Glomerular endothelial cell (primary cell): ENCODE measurements around a stretch of chrX.

GRCh38 chrX:56764333-56764627 lies 35.2 kb downstream of the NBDY start:
- RAMPAGE, long total RNA: no peak

DNA sequence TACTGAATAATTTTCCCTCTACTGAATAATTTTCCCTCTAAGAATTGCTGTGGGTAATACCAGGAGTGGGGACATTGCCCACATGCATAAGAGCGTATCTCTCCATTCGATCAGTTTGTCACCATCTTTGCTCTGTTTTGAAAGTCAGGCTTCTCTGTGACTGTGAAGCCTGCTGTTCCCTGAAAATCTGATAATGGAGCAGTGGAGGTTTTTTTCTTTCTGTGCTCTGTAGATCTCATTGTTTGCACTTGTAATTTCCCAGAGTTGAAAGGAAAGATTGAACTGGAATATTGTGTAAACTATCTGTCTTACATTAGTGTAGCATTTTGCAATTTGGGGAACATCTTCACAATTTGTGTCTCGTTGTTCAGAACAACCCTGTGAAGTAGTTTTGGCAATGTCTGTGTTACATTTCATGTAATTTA lies 4.3 kb downstream of the ZXDB start:
- RAMPAGE, long total RNA: no peak

DNA sequence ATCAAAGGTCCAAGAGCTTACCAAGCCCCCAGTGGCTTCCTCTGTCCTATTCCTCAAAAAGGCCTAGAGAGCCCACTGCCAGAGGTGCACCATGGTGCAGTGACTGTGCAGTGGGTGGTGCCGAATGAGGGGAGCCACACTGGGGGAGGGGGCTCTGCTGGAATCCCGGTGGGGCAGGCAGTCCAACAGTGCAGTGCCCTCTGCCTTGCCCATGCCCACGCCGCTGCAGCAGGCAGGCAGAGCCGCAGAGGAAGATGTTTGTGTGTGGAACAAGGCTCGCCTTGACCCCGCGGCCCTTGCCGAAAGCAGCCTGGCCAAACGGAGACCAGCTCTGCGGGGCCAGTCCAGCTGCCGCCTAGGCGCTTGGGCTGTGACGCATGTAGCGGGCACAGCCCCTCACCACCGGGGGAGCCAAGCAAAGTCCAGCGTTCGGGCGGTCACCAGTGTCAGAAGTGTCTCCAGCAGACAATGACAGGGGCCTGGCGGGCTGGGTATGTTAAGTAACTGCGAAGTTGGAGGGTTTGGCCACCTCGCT lies 1.4 kb downstream of the AMER1 start:
- RAMPAGE, long total RNA: no peak

GRCh38 chrX:64958845-64959455 lies 17.3 kb downstream of the ZC4H2 start:
- RAMPAGE, long total RNA: no peak

GRCh38 chrX:65196822-65197497 lies 162.3 kb downstream of the ZC3H12B start:
- RAMPAGE, long total RNA: no peak

GRCh38 chrX:65607803-65608399 lies 59.6 kb upstream of the MSN start:
- RAMPAGE, long total RNA: no peak

DNA sequence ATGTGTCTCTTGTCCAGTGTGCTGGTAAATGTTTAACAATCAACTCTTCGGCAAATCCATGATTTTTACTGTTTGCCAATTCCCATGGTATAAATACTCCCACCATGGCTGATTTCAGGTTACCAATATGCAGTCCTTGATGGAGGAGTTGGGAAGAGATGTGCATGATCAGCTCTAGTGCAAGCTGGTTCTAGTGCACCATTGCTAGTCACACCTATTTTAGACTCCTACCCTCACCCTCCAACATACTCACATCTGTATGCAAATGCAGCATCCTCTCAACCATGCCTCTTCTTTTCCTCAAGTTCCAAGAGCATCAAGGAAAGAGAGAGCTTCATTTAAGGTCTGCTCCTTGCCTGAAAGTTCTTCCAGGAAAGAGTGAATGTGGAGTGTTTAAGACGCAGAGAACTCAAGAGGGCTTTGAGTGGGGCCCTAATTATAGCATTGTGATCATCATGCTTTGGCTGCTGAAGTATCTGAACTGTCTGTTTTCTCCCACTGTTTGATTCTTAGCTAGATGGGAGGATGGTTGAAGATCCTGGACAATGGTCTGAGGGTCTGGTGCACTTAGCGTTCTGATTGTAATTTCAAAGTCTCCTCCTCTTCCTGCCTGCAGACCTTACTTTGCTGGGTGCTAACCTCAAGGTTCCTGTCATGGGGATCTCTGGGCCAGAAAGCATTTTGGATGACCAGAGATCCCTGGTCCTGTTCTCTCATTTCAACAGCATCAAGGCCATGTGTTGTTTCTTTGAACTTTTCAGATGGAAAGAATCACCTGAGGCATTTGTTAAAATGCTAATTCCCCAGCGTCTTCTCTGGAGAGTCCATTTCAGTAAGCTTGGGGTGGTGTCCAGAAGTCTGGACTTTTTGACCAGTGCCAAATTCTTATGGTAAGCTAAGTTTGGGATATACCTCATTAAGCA lies 33.6 kb downstream of the MSN start:
- RAMPAGE, long total RNA: no peak

DNA sequence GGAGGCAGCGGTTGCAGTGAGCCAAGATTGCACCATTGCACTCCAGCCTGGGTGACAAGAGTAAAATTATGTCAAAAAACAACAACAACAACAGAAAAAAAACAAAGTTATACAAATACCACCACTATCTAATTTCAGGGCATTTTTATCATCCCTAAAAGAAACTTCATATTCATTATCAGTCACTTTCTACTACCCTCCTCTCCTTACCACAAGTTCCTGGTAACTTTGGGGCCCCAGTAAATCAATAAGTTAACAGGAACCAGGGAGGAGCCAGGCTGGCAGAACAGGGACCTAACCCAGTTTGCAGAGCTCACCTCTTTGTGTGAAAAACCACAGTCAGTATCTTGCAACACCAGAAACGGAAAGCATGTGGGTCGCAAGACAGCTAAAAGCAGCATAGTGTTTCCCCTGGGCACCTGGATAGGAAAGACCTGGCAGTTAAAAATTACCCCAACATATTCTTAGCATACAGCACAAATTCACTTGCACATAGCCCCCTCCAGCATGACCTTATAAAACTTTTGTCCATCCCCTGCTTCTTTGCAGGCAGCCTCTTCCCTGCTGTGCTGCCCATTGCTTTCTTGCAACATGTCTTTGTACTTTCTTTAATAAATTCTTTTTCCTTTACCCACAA lies 83.2 kb downstream of the MSN start:
- RAMPAGE, long total RNA: no peak

- RAMPAGE, long total RNA: no peak
Observed at GRCh38 chrX:66014962-66016296, 24.5 kb downstream of the VSIG4 start.

DNA sequence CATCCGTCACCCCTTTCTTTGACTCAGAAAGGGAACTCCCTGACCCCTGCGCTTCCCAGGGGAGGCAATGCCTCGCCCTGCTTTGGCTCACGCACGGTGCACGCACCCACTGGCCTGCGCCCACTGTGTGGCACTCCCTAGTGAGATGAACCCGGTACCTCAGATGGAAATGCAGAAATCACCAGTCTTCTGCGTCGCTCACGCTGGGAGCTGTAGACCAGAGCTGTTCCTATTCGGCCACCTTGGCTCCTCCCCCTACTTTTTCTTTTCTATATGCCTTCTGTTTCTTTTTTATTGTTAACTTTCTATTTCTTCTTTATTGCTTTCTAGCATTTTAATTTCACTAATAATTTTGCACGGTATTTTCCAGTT lies 291.7 kb upstream of the EDA2R start:
- RAMPAGE, long total RNA: no peak

- RAMPAGE, long total RNA: no peak
Observed at GRCh38 chrX:67546757-67547353, 3.0 kb downstream of the AR start.

DNA sequence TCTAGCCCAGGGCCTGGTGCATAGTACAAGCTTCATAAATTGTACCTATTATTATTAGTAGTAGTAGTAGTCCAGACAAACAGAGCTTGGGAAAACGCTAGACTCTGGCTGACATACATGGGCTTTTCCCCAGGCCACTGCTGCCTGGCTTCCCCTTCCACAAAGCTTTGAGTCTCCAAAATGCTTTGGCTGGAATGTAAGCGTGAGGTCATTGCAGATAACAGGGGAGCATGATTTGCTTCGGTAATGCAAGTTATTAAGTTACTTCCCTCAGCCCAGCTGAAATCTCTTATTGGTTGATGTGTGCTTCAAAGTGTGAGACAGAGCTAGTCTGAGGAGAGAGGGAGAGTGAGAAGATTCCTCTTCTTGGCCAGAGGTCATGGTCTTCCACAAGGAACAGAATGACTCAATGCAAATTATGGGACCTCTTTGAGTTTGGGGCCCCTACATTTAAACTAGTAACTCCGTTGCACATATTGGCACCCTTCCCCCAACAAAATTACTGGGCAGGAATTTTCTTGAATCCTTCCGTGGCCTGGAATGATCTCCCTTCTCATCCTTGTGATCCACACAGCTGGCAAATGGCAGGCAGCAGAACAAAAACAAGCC lies 19.7 kb downstream of the AR start:
- RAMPAGE, long total RNA: no peak

GRCh38 chrX:68249373-68250021 lies 183.8 kb downstream of the OPHN1 start:
- RAMPAGE, long total RNA: no peak

DNA sequence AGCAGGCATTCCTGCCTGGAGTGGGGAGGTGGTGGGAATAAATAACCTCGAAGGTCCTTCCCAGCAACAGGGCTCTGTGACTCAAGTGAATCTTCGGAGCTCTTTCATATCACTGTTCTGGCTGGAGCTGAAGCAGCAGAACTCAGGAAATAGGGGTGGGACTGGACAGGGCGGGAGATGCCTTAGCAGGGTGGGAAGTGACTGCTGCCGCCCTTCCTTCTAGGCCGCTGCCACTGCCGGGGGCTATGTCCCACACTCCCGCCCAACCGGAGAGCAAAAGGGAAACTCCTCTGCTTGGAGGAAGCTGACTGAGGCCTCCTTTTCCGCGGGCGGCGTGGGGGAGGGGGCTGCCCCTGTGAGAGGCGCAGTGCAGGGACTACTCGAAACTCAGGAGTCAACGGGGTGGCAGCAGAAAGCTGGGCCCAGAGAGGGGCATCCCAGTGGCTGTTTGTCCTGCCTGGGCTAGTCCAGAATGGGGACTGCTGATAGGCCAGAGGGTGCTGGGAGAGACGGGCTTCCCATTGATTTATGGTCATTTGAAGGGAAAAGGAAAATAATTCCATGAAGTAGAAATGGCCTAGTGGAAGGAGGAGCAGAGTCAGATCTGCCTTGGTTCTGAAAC lies 36.9 kb downstream of the STARD8 start:
- RAMPAGE, long total RNA: no peak

GRCh38 chrX:68827861-68828273 lies 954 bp upstream of the EFNB1 start:
- RAMPAGE, long total RNA: no peak

DNA sequence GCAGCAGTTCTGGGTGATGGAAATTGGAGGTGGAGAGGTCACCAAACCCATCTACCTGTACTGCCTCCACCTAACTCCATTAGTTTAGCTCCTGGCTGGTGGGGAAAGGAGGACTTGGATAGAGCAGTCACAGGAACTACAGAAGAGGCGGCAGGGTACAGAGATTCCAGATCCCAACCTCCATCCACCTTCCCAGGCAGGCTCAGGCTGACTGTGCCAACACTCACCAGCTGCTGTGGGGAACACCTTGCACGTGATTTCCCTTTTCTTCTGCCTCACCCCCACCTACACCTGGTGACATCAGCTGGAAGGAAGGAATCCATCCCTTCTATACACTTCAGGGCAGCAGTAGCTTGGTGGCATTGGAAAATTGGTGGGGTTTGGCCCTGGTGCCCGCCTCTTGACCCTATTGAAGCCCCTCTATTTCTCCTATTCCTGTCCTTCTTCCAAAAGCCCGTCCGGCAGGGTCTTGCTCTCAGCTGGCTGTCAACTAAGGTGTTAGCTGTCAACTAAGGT lies 41.6 kb downstream of the EFNB1 start:
- RAMPAGE, long total RNA: no peak

GRCh38 chrX:68894139-68894642 lies 65.4 kb downstream of the EFNB1 start:
- RAMPAGE, long total RNA: no peak

DNA sequence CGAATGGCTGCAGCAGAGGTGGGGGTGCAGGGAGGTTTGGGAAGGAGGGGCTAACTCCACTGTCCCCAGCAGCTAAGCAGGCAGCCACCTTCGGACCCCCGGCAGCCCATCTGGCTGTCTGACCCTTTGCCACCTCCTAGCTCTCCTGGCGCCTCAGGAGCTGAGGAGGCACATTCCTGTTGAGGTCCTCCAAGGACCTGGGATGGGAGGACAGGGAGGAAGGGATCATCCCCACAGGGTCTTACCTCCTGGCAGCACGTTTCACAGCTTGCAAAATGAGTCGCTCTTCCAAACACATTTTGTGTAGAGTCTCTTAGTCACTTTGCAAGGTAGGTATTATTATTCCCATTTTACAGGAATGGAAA lies 68.9 kb downstream of the EFNB1 start:
- RAMPAGE, long total RNA: no peak

DNA sequence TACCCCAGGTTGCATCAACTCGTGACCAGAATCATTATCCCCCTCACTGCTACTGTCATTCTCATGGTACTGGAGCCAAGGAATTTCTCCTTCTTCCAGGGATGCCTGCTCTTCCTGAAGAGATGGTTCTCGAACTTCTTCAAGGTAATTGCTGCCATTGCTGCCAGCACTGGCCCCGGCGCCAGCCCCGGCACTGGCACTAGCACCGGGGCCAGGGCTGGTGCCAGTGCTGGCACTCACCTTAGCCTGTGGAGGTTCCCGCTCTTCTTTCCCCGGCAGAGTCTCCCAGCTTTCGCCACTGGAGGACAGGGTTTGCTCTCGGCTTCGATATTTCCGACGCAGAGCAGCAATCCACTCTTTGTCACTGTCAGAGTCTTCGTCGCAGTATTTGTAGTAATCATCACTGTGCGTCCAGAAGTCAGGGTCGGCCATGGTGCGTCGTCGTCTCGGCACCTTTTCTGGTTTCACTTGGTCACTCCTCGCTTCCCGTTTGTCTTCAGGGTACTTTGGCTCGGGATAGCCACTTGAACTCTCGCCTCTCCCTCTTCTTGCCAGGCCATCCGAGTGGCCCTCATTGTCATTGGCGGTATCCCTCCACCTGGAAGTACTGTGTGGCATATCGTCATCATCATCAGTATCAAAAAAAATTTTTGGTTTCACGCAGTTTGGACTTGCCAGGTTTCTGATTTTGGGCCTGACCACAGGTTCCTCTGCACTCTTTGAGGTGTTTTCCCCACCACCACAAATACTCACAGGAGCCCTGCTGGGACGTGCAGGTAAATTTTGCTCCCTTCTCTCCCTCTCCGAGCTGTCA lies 3.3 kb downstream of the PJA1 start:
- RAMPAGE, long total RNA: no peak

DNA sequence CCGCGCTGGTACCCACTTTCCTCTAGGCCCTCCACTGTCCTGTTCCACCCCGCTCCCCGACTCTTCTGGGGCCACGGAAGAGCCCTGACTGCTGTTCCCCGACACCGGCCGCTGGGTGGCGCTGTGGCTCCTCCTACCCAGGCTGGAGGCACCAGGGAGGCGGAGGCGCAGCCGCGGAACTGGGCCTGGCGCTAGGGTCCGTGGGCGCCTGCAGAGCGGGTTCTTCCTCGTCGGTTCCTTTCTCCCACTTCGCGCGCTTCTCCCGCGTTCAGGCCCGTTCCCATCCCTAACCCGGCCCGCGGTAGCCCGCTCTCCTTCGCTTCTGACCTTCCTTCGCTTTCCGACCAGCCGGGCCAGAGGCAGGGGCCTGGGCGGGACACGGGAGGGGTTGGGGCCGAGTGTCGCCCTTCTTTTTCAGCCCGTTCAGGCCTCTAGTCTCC lies 34.2 kb downstream of the NALF2 start:
- RAMPAGE, long total RNA: no peak